ENCODE measurements around a stretch of chr4.

DNA sequence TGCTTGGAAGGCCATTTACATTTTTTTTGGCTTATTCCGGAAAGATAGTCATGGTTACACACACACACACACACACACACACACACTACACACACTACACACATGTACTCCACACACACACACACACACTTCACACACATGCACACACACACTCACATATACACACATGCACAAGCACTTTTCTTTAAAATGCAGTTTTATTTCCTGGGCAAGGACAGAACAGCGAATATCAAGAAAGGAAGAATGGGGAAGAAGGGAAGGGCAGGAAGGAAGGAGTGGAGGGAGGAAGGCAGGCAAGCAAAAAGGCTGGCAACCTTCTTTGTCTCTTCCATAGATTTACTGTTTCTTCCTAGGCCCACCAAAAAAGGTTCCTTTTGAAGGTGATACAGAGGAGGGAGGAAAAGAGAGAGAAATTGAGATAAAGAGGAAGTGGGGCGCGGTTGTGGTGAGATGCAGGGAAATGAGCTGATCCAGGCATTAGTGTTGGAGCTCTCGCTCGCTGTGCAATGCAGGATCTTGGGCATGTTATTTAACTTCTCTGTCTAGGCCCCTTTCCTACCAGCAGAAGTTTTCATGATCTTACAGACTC is 88.7 kb upstream of the MAML3 start:
- PRO-cap, result no peak

GRCh38 chr4:140800560-140801097 is 44.4 kb upstream of the TBC1D9 start:
- PRO-cap, result no peak

DNA sequence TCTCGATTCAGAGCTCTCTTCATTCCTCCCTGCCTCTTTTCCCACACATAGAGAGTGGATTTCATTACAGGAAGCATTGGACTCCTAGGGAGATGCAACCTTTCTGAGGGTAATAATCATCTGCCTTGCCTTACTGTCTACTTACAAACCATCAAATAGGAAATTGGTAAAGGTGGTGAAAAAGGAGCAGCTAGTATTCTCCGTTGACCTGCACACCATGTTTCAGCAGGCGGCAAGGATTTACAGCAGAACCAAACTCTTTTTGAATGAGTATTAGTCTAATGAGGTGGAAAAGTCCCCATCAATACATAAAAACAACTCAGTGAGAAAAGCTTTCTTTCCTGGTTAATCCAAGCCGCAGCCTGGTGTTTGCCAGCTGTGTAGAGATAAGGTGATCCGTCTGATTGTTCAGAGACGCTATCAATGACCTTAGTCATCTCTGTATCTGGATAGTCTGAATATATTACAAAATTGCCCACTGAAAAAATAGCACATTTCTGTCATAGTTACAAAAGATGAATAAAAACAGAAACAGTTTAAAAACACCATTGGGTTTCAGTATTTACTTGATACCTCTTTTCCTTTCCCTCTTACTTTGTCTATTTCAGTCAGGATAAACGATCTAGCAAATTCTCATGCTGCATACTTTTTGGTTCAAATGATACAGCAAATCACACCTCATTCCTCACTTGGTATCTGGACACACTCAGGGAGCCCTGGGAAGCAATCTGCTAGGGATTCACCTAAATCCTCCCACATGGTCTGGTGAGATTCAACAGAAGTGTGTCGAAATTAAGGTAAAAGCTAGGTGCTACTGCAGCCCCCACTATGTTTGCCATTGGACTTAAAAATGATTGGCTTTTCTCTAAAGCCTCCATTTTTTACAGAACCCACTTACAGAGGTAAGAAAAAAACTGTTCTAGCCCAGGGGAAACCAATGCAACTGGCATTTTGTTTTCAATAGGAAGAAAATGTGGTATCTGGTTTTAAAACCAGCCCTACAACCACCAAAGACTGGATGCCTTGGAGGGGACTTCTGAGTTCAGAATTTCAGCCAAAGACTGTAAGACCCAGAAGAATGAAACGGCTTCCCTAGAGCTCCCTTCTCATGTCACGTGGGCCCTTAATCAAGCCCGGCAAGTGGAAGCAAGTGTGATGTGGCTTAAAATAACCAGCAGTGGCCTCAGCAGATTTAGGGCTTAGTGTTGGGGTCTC is 110.6 kb upstream of the TBC1D9 start:
- PRO-cap, result no peak

DNA sequence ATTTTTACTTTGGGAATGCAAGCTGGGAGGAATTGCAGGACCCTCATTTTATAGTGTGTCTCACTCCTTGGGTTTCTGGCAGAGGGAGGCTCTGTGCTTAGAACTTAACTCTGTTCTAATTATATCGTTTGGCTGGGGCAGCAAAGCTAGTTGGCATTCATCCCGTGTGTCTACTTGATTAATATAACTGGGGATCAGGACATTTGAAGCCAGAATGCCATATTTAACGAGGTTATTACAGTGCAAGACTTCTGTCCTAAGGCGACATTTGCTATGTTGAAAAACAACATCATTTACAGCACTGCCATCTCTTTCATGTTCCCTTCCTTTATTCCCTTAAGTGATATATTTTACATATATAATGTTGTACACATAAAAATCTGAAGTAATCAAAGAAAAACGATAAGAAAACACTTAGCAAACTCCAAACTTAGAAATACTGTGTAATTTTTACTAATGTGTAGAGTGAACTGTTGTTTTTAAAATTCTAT is 179.1 kb upstream of the TBC1D9 start:
- PRO-cap, result no peak

GRCh38 chr4:140947484-140947826 is 185.8 kb downstream of the RNF150 start:
- PRO-cap, result no peak

DNA sequence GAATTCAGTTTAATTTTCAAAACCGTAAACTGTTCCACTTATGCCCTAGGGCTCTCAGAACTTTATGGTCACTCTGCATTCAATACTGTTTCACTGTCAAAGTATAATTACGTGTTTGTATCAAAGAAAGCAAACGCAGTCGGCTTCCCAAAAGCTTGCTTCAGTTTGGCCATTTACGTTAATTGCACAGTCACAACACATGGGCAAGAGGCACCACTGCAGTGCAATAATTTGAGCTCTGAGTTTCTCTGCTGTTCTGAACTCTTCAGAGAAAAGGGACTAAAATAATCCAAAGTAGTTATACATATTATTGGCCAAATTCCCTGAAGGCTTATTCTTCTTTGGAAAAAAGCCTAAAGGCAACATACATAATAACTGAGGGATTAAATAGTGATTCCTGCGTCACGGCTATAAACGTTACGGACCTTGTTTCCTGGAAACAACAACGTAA is 51.4 kb downstream of the RNF150 start:
- PRO-cap, result no peak

GRCh38 chr4:142314546-142315056 is 531.5 kb downstream of the INPP4B start:
- PRO-cap, result no peak

DNA sequence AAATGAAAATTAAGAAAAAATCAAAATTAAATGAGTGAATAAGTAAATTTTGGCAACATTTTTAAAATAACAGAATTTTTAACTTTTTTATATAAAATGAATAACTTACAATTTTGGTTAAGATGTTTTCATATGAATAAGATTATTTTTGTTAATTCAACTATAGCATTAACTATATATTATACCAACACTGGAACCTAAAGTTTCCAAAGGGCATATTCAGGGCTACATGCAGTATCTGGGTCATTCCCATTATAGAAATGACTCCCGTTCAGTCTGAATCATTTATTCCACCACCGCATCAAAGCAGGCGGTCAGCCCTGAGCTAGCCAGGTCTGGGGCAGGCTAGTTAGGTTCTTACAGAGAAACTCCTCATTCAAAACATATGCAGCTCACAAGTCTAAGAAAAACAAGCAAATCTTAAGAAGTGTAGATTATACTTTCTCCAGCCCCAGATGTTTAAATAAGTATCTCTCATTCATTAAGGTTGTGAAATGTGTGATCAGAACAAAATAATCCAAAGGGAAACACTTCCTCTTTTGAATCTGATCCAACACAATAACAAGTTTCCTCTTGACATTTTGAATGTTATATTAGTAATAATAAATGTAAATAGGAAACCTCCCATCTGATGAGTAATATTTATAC is 442.0 kb downstream of the INPP4B start:
- PRO-cap, result no peak

- PRO-cap, result no peak
Observed at GRCh38 chr4:142406731-142407659, 439.1 kb downstream of the INPP4B start.

- PRO-cap, result no peak
Observed at GRCh38 chr4:142435646-142436615, 410.2 kb downstream of the INPP4B start.

GRCh38 chr4:142550100-142550588 is 296.0 kb downstream of the INPP4B start:
- PRO-cap, result no peak

- PRO-cap, result no peak
Observed at GRCh38 chr4:143408724-143409727, 72.3 kb downstream of the GAB1 start.

DNA sequence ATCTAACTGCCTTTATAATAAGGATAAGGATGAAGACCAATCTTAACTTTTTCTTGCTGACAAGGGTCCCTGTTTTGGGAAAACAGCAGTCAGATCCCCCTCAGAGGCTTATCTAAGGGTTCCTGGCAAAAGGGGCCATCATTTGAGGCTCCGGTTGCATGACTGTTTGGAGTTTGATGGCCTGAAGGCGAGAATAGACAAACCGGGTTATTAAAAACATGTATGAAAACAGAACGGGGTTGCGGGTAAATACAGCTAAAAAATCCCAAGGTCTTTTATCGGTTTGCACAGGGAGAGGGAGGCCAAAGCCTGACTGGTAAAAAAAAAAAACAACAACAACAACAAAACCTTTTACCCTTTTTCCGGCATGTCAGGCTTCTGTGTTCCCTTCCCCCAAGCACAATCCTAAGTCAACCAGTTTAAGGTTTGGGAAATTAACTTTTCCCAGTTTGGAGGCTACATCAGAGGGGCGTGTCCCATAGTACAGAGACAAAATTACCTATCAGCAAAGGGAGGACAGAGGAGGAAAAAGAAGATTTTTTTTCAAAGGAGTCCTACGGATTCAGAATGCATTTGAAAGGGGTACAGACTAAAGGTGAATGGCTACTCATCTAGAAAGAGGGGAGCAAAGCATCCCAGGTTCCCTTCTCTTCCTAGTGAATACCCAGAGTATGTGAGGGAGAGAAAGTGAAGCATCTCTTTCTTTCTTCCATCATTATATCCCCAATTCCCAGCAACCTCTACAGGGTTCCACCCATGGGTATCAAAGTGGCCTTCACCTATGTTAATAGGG is 86.1 kb upstream of the SMARCA5 start:
- PRO-cap, result no peak

GRCh38 chr4:143543239-143543796 is 29.8 kb downstream of the SMARCA5 start:
- PRO-cap, result no peak

DNA sequence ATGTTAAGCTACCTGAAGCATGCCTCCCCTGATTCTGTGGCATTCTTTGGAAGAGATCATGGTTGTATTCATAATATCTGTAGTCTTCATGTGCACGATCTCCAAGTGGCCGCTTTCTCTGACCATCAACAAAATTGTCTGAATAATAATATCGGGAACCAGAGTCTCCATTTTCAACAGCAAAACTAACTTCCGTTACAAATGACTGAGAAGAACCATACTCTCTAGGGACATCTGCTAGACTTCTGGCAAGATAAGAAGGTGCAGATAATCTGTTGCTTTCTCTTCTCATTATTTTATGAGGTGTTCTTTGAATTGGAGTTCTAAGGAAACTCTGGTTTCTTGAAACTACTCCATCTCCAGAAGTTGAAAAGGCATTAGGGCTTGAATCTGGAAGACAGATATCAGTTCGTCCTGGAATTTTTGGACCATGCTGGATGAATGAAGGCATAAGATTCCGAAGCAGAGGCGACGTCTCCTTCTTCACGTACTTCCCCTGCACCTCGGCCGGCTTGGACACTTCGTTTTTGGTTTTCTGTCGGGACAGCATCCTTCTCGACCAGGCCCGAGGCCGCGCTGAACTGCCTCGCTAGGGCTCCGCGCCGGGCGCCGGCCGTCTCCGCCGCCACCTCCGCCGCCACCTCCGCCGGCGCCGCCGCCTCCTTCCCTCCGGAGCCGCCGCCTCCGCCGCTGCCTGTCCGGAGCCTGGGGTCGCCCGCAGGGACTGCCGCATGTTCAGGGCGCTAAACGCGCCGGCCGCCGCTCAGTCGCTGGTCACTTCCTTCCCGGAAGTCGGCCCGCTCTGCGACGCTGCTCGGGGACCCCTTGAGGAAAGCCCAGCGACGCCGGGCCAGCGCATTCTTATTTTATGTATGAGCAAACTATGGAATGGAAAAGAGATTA is 6.4 kb upstream of the GYPE start:
- PRO-cap, result no peak

DNA sequence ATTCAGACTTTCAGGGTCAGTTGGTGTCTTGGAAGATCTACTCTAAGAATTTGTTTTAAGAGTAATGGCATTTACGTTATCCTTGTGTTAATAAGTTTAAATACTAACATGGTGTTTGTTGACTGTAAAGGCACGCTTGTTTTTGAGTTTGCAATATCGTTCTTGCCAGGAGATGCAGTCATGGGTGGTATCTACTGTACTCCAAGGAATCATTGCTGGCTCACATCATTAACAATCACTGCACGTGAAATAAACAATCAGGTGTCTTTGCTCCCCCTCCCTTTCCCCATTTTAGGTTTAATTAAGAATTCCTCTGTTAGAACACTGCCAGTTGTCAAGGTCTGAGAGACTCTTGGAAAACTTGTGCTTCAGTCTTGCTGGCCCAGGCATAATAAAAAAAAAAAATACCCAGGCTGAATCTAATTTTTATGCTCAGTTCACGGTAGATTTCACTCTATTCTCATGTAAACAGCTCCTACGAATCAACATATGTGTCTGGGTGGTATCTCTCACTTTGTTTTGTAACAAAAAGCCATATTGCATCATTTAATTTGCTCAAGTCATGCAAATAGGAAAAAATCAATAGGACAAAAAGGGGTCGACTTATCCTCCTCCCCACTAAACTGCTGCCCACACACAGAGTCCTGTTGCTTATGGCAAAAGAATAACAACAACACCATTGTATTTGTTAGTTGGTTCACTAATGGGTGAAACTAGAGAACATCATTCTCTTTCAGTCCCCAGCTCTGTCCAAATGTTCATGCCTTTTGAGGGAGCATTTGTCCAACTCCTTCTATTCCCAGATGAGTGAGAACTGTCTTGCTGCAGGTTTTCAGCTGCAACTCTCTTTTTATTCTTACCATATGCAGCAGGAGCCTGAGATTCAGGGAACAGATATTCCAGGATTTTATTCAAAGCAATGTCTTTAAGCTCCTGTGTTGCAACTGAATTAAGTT is 1.9 kb downstream of the HHIP start:
- PRO-cap, result no peak

GRCh38 chr4:145098414-145099241 is 517 bp downstream of the ABCE1 start:
- PRO-cap, result no peak

- PRO-cap, result no peak
Observed at GRCh38 chr4:145155145-145156151, 24.9 kb downstream of the OTUD4 start.

DNA sequence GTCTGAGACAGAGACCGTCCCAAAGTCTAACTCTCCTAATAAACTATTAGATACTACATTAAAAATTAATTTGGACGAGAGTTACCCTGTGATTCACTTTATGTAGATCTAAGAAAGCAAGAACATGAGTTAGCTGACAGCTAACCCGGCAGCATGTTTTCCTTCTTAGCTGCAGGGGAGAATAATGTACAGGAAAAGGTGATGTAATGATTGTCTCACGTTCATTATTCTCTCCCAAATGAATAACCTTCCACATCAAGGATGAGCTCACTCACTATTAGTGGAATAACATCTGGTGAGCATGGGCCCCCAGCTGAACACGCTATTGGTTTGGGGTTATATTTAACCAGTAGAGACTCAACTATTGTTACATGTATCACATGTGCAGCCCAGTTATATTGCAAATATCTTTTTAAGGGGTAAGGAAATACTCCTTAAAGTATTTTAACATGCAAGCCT is 98.7 kb upstream of the OTUD4 start:
- PRO-cap, result no peak

- PRO-cap, result no peak
Observed at GRCh38 chr4:145559964-145560489, 59.2 kb upstream of the MMAA start.